SP-49 (cell line): ENCODE results near the genes RANBP1 and AIFM3.

- PRO-cap: no peak
Observed at GRCh38 chr22:19962120-19962971, 20.7 kb upstream of the TXNRD2 start.

DNA sequence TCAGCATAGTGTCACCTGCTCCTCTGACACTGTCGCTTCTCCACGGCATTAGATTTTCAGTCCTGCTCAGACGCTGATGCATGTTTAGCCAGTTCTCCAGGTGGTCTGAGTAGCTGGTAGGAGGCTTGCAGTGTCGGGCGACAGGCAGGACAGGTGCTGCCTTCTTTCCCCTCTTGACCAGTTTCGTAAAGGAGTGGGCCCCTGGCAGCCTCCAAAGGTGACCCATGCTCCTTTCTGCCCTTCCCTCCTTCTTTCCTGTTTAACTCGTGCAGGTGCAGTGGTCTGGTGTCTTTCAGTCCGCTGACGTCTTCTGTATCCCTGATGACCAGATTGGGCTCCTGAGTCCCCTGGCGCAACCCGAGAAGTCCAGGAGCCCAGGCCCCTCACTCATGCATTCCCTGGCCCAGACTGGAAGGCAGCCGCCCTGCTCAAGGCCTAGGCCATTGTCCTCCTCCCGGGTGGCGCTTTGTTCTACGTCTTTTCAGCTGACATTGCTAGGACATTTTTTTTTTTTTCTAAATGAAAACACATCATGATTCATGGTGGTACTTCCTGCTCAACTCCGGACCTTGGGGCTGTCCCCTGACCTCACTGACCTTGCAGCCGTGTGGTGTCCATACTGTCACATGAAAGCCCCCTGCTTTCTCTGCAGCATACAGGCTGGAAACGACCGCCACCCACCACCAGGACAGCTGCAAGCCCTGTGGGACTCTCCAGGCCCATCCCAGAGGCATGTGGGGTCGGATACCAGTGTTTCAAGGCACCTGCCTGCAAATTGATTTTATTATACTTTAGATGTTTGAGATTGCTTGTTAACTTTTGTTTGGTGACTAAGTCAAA, 25.5 kb upstream of the TXNRD2 start:
- PRO-cap: no peak

DNA sequence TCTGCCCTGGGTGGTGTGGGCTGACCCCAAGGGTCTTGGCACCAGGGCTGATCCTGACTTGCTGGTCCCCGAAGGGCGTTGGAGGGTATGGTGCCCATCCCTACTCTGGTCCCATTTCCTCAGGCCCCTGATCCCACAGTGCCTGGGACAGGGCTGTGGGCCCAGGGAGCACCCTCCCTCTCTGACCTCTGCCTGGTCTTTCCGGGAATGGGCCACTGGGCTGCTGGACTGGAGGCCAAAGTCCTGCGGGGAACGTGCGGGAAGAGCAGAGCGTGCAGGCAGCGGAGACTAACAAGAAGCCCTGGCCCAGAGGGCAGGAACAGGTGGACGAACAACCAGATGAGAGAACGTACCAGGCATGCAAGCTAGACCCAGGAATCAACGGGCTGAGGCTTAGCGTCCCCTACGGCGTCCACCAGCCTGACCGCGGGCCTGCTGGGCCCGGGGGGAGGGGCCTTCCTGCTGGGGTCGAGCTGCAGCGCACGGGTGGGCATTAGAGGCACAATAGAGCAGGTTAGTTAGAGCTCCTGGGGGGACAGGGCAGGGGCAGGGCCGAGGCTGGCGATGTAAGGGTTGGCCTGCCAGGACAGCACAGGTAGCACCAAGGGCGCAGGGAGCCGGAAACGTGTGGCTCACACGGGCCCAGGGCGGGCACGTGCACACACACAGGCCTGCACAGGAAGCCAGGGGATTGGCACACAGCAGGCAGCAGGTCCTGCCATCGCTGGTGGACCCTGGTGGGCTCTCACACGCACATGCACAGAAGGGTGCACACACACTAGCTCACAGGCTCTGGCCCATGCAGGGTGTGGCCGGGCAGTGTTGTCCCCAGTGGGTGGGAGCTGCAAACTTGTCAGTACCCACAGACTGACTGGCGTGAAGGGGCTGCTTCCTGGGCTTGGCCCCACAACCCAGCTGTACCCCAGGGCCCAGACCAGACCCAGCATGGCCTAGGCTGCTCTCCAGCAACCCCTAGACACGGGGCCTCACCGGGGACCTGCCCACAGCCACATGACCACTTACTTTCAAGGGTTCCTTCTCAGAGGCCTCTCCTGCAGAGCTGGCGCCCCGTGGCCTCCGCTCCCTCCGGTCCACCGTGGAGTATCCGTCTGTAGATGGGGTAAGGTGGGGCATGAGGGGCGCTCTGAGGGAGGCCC, 29.6 kb upstream of the TXNRD2 start:
- PRO-cap: no peak

GRCh38 chr22:20061332-20062111, 18.5 kb upstream of the DGCR8 start:
- PRO-cap: no peak

GRCh38 chr22:20101624-20102711, 13.9 kb upstream of the RANBP1 start:
- PRO-cap: no peak

DNA sequence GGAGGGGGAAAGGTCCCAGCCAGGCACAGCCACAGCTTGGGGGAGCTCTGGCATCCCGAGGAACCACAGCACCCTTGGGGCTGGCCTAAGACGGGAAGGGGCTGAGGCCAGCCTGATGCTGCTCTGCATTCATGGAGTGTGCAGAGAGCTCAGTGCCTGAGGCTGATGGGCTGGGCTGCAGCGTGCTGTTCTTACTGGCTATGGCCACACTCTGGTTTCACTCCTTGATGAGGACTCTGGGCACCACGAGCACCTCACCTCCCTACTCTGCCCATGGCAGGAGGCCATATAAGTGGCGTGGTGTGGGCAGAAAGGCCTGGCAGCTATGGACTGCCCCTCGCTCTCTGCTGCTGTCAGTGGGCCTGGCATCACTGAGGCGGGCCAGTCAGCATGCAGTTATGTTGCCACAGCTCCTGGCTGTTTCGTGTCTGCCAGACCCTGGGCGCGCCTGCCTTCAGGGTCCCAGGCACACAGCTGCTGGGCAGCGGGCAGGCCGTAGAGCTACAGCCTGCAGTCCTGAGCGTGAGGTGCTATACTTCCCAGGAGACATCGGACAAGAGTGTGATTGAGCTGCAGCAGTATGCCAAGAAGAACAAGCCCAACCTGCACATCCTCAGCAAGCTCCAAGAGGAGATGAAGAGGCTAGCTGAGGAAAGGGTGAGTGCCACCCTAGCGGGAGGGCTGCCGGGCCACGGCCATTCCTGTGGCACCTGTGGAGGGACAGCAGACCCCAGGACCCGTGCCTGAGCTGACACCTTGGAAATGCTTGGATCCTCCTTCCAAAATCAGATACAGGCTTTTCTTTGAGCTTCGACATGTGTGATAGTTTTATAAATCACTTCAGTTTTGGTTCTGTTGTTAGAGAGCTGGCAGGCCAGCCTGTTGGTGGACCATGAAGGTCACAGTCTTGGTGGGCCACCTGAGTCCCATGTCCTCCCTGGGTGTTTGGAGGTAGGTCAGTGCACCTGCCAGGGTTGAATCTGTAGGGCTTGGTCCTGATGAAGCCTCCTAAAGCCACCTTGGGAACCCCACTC, 7.2 kb upstream of the RANBP1 start:
- PRO-cap: no peak

DNA sequence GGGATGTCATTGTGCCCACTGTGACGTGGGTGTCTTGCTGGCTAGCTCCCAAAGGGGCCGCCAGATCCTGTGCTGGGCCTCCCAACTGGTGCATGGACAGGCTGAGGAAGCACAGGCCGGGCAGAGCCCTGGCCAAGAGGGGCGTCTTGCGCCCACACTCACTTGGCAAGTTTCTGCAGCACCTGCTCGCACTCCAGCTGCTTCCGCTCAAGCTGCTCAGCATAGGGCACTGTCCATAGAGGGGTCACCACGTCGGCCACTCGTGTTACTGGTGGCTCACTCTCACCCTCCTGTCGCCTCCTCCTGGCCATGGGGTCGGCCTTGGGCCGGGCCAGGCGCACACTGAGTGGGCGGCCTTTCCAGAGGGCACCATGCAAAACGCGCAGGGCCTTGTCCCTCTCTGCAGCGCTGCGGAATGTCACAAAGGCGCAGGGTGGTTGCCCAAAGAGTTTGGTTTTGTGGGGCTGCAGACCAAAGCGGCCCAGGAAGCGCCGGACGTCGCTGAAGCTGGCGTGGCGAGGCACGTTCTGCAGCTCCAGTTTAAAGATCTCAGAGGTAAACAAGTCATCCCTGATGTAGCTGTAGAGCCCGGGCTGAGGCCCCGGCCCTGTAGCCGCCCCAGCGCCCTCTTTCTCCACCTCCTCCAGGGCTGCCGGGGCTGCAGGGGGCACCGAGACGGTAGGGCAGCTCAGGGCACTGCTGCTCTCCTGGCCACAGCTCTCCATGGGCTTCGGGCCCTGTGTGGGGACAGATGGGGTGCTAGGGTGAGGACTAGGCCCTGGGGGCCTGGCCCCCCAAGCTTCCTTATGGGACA, at the start of gene RANBP1:
Gene RANBP1 (plus strand): TSS at position 229 of the 814 bp plus-strand sequence.
- PRO-cap: no peak

DNA sequence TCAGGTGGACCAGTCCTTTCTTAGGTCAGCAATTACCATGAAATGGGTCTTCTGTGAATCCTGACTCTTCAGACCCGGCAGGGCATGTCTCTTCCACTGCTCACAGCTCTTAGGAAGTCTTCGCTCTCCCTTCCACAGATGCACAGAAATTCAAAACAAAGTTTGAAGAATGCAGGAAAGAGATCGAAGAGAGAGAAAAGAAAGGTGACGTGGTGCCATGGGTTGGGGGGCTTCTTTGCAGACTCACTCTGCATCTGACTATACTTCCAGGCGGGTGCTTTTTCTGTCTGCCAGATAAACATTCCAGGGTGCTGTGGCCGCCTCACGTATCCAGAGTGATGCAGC, 5.5 kb upstream of the ZDHHC8 start:
- PRO-cap: no peak

DNA sequence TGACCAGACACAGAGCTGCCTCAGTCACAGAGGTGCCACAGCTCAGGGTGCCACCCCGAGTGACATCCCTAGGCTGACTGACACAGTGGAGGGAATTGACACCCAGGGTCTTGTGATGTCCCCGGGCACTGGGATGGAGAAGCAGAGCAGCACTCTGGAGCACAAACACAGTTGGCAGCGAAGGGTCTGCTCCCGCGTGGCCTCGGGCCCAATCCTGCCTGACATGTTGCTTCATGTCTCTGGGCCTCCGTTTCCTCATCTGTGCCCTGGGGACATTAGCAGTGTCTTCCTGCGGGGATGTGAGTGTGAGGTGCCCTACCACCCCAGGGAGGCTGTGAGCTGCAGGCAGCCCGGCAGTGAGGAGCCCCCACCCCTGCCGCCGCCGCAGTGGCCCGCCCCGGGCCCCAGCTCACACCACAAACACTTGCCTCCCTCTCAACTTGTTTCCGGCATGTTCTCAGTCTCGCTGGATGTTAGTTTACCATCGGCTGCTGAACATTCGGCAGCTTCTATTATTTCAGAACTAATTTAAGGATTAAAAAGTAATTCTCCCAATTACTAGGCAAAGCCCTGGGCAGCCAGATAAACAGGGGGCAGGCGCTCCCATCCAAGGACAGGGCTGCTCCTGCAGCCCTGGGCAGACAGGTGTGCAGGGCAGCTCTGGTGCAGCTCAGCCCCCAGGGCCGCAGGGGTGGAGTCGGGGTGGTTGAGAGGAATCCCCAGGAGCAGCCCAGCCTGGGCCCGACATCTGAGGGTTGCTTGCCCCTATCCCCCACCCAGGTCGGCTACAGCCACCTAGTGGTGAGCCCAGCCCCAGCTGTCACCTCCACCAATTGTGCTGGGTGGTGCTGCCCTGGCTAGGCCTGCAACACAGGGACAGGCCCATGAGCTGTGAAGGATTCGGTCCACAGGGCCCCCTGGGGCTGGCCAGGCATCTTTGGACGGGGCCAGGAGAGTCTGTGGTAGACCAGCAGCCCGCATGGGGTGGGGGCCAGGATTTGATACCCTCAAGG, 29.9 kb downstream of the RTN4R start:
- PRO-cap: no peak

GRCh38 chr22:20242701-20243186, 25.4 kb downstream of the RTN4R start:
- PRO-cap: no peak

DNA sequence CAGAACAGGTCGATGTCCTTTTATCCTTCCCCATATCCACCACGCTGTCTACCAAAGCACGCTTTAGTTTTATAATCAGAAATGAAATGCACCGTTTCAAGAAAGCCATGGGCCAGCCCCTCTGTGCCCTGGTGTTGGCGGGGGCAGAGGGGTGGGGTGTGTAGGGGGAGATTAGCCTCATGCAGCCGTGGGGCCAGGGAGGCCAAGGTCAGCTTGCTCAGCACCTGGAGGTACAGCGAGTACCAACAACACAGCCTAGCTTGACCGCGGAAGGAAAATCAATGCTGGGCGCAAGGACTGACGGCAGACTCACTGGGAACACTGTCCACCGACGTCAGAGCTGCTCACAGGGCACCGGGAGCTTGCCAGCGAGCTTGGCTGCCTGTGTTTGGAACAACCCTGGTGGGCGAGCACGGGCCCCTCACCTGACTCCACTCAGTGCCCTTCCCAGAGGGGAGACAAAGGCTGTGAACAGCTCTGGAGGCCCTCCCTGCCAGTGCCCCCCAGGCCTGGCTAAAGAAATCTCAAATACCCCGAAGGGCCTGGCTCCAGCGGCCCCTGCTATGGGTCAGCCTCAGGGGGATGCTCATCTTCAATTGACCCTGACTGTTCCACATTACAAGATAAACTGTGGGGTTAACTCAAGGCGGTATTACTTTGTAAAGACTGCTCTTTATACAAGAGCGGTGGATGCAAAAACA, 21.2 kb upstream of the RTN4R start:
- PRO-cap: no peak

DNA sequence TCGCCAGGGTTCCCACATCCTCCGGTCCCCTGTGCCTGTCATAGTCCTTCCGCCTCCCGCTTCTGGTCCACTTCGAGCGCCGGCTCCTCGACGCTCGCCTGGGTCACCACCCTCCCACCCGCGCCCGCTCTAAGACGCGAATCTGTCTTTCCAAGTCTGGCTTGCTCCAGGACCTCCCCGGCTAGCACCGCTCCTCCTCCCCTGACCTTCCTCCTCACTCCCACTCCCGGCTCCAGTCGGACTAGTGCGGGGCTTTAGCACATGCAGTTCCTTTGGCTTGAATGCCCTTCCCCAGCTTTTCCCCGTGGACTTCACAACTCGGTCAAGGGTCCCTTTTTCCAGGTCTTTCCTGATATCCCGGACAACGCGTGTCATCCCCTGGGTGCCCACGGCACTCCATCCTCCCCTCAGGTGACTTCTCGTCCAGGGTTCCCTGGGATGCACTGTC, 638 bp downstream of the SCARF2 start:
- PRO-cap: no peak

DNA sequence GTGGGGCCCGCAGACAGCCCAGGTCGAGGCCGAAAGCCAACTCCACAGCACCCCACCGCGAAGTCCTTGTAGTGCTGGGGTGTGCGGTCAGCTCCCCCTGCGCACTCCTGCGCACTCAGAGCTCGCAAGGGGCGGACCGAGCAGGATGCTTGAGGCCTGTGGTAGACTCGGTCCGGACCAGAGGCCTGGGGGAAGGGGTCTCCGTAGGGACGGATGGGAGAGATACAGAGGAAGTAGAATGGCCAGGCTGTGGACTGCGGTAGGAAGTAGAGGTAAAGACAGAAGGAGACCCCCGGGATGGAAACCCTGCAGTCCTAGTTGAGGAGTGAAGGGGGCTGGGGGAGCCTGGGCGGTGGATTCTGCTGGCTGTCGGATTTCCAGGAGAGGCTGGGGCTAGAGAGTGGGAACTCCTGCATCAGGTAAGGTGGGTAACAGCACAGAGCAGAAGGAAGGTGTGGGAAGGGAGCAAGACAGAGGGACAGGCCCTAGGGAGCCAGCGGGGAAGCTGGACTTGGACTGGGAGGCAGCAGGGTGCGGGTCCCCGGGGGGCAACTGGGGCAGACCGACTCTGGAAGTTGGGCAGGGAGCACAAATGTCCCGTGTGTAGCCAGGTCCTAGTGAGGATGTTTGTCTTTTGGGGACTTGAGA, 739 bp upstream of the SCARF2 start:
- PRO-cap: no peak

DNA sequence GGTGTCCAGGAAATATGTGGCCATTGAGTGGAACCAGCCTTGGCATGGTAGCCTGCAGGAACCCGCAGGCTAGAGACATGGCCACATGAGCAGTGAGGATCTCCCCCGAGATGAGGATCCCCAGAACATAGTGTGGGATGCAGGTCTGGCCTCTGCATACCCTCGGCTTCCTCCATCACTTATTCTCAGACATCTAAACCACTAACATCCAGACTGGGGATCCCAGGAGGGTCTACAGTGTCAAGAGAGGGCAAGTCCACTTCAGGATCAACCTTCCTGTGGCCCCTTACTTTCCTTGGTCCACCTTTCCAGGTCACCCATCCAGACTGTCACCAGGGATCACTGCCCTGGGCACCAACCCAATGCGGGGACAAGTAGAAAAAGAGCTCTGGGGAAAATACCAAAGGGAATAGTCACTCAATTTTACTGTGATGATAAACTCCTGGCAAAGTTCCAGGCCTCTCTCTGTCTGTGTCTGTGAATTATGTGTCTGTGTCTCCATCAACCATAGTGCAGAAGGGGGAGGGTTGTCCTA, 3.3 kb upstream of the MED15 start:
- PRO-cap: no peak

GRCh38 chr22:20552979-20553676, 45.7 kb downstream of the MED15 start:
- PRO-cap: no peak

GRCh38 chr22:20656724-20657018, 117.2 kb upstream of the SERPIND1 start:
- PRO-cap: no peak

DNA sequence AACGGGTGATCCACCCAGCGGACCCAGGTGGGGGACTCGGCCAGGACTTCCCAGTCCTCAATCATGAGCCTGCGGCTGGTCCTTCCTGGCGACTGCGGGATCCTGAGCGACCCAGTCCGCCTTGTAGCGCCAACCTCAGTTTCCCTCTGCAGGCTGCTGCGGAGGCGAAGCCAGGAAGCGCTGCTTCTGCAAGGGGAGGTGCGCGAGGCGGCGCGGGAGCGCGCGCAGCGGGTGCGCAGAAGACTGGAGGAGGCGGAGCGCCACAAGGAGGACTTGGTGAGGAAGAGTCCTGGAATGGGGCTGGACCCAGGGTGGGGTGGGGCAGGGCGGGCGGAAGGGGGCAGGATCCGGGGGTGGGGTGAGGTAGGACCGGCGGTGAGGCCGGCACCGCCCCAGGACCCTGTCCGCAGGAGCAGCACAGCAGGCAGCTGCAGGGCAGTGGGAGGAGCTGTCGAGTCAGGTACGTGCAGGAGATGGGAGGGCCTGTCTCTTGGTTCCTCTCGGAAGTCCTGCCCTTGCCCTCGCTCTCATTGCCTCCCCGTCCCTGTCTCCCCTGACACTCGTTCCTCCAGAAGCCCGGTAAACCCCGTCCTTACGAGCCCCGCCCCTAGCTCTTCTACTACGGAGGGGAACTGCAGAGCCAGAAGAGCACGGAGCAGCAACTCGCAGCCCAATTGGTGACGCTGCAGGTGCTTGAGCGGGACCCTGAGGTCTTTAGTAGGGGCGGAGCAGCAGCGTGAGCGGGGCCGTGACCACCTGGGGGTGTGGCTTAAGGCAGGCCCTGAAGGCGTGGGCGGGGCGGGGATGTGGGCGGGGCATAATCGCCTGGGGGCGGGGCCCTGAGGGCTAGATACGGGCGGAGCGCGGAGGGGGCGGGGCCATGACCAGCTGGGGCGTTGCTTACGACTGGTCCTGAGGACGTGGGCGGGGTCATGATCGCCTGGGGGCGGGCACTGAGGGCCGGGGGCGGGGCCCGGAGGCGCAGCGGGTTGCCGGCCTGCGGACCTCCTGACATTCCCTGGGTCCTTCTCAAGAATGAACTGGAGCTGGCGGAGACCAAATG, 71.1 kb upstream of the SERPIND1 start:
- PRO-cap: bidirectional peak, plus-strand start at position 506 of the sequence, minus-strand start at position 402 of the sequence; bidirectional peak, plus-strand start at position 530 of the sequence, minus-strand start at position 555 of the sequence

DNA sequence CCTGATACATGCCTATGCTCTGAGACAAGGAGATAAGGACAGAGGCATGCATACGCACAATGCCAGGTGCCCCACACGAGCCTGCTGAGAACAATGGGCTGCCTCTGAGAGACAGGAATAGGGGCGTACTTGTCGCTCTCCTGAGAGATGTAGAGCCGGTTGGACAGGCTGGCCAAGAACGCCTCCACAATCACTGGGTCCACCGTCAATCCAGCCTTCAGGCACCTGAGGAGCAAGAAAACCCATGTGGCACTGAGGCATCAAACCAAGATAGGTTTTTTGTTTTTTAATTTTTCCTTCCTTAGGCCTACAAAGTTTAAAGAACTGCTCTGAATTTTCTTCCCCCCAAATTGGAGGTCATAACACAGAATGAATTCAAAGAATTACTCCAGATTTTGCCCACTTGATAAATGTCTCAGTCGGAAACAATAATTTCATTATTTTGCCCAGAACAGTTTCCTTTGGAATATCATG, 25.7 kb downstream of the SERPIND1 start:
- PRO-cap: no peak

GRCh38 chr22:20967012-20967412, at the start of gene AIFM3:
Gene AIFM3, plus strand, starts transcription at chr22:20967255.
- PRO-cap: no peak

- PRO-cap: no peak
Observed at GRCh38 chr22:21044881-21045435, 788 bp upstream of the LRRC74B start.